ENCODE data around the genes CCKAR and TBC1D19.

- PRO-cap, result no peak
Measured at GRCh38 chr4:25847245-25847605, 15.6 kb downstream of the SEL1L3 start.

- PRO-cap, result no peak
Measured at GRCh38 chr4:25875066-25875786, 12.4 kb upstream of the SEL1L3 start.

GRCh38 chr4:26048528-26048980 lies 134.5 kb downstream of the SMIM20 start:
- PRO-cap, result no peak

DNA sequence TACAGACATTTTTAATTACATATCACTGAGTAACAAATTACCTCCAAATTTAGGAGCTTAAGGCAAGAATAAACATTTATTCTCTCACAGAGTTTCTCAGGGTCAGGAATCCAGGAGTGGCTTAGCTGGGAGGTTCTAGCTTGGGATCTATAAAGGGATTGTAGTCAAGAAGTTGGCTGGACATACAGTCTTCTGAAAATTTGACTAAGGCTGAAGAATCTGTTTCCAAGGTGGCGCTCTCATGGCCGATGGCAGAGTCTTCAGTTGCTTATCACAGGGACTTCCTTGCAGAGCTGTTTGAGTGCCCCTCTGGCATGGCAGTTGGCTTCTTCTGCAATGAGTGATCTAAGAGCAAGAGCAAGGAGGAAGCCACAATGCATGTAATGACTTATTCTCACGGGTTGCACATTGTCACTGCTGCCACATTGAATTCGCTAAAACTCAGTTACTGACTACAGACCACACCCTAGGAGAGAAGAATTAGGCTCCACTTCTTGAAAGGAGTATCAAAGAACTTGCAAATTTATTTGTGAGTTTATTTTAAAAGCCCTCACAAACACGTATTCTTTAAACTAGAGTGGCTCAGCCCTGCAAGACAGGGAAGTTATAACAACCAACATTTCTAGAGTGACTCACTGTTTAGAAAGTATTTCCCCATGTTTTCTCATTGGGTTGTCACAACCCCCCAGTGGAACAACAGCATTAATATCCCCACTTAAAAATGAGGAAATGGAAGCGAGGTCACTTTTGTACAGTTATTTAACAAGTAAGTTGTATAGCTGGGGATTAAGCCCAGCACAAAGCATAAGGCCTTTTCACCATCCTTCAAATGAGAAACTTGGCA lies 32.5 kb upstream of the RBPJ start:
- PRO-cap, result no peak

DNA sequence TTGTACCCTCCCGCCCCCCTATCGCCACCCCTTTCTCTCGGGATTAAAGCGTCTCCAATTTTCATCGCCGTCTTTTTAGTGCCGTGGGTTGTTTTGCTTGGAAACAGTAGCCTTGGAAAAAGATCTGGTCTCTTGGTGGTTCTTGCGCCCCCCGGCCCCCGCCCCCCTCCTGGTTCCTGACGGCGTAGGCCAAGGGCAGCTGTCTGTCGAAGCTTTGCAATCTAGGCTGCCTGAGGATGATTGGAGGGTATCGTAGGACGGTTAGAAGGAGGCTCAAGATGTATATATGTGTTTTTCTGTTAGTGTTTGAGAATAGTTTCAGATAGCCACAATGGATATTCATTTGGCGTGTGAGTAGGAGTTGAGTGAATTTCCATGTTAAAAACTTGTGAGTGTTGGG lies 1.1 kb downstream of the RBPJ start:
- PRO-cap, result no peak

DNA sequence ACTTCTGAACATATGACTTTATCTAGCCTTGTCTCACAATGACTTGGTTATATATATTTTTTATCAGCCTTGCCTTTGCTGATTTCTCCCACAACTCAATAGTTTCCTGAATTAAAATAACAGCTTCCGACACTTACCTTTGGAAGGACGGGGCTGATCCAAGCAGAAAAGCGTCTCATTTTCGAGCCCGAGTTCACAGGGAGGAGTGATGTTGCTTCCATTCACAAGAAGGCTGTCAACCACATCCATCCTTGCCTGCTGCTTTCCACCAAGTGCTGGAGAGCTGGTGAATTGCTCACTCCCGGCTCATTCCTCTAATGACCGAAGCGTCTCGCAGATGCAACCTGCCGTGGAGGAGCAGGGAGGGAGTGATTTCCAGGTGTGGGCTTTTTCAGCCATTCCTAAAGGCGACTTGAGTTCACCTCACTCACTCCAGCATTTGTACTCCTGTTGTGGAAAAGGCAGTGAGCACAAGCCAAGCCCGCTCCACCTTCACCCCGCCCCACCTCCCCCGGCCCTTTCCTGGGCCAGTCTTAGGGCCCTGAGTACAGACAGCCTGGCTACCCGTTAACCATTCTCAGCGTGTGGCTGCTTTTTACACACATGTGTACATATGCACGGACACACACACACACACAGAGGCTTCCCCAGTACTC lies at the start of gene CCKAR:
Gene CCKAR (minus strand): TSS at position 466 of the 656 bp plus-strand sequence.
- PRO-cap, result no peak

GRCh38 chr4:26583413-26584209 lies at the start of gene TBC1D19:
Gene TBC1D19, plus strand, starts transcription at chr4:26584084.
- PRO-cap, result bidirectional peak, plus-strand start at chr4:26584111, minus-strand start at chr4:26583980

DNA sequence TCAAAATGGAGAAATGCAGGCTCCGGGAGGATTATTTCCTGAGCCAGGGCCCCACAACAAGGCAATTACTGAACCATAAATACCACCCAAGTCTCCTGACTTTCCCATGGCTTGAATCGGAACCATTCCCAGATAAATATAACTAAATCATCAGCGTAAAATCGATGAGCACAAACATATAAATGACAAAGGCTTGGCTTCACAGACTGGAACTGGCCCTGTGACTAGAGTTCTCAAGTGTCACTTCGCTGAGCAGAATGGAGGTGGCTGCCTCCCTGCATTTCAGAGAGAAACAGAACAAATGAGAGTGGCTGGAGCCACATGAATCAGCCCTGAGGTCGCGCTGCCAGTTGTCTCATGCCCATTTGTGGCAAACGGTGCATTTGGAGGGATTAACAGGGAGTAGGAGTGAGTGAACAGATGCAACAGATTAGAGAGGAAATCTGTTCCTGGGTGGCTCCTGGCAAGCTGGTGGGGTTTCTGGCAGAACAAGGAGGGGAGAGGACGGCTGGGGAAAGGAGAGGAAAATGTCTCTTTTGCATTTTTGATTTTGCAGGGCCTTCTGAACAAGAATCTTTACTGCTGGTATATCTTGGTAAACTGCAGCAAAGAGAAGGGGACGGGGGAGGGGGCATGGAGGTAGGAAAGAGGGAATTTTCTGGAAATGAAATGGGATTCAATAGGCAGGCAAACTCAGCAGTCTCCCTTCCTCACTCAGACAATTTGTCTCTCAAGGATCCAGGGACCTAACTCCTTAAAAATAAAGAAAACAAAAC lies 57.2 kb upstream of the STIM2 start:
- PRO-cap, result no peak

DNA sequence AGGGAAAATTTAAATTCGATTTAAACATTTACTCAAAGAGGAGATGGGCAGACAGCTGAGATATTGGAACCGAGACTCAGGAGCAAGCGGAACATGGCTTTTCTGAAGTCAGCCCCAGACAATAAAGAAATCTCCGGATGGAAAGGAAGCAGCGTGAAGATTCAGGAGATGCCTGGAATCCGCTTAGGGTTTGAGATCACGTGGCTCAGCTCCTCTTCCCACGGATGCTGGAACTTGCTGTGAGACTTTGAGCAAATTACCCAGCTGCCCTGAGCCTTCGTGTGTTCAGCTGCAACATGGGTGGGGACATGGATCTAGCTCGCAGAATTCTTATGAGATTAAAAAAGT lies 55.8 kb upstream of the STIM2 start:
- PRO-cap, result no peak

DNA sequence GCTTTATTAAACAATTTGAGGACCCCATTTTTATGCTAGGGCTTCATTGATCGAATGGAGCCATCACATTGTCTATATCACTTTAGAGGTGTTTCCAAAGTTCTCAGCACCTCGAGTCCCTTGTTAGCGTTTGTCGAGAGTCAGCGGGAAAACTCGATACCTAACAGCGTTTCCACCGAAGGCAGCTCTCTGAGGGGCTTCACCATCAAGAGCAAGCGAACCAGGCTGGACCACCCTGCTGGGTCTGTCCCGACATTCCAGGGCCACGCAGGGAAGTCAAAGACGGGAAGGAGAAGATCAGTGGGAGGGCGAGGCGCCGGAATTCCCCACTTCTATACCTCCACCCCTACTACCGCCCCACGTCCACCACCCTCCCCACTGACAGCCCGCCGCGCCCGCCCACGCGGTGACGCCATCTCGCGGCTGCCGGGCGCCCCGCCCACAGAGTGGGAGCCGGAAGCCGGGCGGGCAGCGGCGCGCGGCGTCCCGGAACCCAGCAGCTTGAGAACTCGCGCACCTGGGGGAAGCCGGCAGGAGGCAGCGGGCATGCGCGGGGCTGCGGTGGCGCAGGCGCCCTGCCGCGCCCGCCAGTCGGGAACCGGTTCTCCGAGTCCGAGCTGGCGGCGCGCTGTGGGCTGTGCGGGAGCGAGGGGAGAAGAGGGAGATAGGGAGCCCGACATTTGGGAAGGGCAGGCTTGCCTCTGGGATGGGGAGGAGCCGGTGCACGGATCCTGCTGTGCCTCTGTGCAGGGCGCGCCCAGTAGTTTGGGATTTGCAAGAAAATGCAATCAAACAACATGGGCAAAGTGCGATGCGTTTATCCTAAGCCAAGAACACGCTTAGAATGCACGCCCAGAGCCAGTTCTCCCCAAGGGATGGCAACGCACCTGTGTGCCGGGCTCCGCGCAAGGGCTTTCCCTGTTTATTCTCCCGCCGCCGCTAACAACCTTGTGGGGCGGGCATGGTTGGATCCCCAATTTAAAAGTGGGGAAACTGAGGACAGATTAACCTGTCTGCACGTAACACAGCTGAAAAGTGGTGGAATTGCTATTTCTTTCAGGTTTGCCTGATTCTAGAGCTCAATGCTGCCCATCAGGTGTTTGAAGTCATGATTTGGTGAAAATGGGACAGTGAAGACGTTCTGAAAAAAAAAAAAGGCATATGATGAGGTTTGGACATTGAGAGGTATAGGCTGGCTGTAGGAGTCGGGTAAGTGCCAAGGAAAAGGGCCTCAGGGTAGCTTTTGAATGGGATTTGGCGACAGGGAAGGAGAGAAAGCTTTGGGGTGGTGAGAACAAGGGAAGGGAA lies 3.0 kb upstream of the STIM2 start:
- PRO-cap, result bidirectional peak, plus-strand start at position 590 of the sequence, minus-strand start at position 497 of the sequence

GRCh38 chr4:26861080-26861724 lies 561 bp downstream of the STIM2 start:
- PRO-cap, result unidirectional peak, minus-strand start at chr4:26861302; bidirectional peak, plus-strand start at chr4:26861754, minus-strand start at chr4:26861587

DNA sequence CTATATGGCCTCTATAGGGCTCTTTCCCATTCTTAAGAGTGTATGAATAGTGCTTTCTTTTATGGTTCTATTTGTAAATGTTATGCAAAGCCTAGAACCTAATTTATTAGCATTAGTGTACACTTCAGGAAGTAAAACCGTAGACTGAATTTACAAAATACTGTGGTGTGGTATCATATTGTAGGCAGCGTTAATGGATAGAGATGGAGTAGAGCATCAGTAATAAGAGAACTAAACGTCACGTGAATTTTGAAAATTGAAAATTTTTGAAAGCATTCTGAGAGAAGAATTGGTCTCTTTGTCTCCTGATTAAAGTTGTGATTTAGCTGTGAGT lies 2.8 kb downstream of the STIM2 start:
- PRO-cap, result no peak

GRCh38 chr4:30717132-30718033 lies 2.8 kb upstream of the PCDH7 start:
- PRO-cap, result no peak

GRCh38 chr4:31099431-31099871 lies 379.3 kb downstream of the PCDH7 start:
- PRO-cap, result no peak

DNA sequence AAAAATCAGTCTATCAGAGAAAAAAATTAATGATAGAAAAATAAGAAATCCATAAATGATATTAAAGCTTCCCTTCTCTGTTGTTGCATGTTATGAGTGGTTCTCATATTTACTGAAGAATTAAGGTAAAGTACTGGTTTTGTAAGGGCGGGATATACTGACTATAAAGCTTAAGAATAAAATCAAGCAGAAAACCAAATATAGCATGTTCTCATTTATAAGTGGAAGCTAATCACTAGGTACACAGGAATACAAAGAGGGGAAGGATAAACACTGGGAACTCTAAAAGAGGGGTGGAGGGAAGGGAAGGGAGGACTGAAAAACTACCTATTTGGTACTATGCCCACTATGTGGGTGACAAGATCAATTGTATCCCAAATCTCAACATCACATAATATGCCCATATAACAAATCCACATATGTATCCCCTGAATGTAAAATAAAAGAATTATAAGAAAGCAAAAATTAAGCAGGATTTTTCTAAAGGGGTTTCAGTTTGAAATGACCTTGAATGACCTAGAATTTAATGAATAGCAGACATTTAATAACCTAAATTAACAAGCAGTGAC lies 1808.2 kb downstream of the ARAP2 start:
- PRO-cap, result no peak

- PRO-cap, result no peak
Measured at GRCh38 chr4:36077470-36078367, 166.6 kb downstream of the ARAP2 start.

DNA sequence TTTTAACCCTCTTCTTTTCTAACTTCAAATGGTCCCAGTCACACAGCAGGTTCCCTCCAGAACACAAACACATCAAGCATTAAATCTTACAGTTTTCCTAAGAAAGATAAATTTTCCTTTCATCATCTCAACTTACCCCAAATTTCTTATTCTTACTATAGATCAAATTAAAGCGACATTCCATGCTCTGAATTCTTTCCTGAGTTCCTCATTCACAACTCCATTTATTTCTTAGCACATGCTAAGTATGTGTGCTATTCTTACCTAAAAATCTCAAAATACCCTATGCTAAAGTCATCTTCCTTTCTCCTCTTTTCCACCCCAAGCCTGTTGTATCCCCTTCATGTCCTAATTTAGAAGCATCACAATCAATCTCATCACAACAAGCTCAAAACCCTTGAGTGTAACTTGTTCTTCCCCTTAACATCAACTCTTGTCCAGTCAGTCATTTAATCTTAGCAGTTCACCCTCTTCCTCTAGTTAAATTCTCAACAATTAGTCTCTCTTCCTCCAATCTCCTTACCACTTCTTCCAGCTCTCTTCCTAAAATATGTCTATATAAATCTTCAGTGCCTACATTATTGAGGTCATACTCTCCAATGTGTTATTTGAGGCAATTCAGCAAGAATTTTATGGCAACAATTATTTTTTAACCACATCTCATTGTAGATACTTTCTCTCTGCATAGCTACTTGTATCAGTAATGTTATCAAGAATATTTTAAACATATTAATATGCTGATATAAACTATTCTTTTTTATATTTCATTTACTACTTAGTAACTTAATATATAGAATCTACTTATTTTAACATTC lies 95.2 kb downstream of the ARAP2 start:
- PRO-cap, result no peak

DNA sequence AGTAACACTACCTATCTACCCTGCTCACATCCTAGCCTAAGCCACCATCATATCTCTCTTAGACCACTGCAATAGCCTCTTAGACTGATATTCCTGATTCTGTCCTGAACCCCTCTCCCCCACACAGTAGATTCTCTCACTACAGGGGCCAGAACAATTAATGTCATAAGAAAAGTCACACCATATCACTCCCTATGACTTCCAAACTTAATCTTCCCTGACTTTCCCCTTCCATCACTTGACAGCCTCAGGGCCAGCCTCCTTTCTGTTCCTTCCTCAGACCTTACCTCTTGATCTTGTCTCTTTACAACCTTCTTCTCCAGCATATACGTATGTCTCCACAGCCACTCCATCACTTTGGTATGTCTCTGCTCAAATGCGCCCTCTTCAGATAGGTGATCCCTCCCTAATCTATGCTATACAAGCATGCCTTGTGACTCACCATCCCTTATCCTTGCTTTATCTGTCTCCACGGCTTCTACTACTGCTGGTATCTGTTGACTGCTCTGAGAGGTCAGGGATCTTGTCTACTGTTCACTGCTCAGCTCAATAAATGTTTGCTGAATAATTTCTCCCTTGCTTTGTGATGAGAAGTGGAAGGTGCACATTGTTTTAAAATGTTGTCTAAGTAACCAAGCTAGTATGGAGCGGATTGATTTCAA lies 9.1 kb downstream of the ARAP2 start:
- PRO-cap, result no peak

GRCh38 chr4:36278722-36279316 lies 2.6 kb upstream of the DTHD1 start:
- PRO-cap, result no peak

GRCh38 chr4:36284720-36284994 lies 3.2 kb downstream of the DTHD1 start:
- PRO-cap, result no peak

Data from osteocyte (in vitro differentiated cells).